GM12878 (cell line): ENCODE measurements around the gene CALHM5.

- RAMPAGE, long total RNA, result start-site peak on the minus strand at chr6:111793788-111793970, 566 and 719 reads in 2 replicates
- RRBS, 2 experiments, result 6 to 47% methylated on average over 3 of the region's 11 CpGs
CAGE:
- cytosol, long polyA minus RNA, result start-site peak on the minus strand at chr6:111793871-111793883, 161 reads
- cytosol, long polyA plus RNA, result start-site peak on the minus strand at chr6:111793748-111793945, 1,734 and 1,473 reads in 2 replicates
- long polyA plus RNA, result start-site peak on the minus strand at chr6:111793752-111793954, 1,561 and 1,698 reads in 2 replicates
- nucleolus, long total RNA, result no peak
- nucleus, long polyA plus RNA, result start-site peak on the minus strand at chr6:111793752-111793949, 2,010 and 2,155 reads in 2 replicates
- nucleus, long total RNA, result no peak
Measured at GRCh38 chr6:111793669-111794302, 79.5 kb downstream of the FYN start.

- RAMPAGE, long total RNA, result no peak
- RRBS, 2 experiments, result no CpG with 5 or more reads among the region's 3 CpGs
CAGE:
- cytosol, long polyA minus RNA, result no peak
- cytosol, long polyA plus RNA, result no peak
- long polyA plus RNA, result no peak
- nucleolus, long total RNA, result no peak
- nucleus, long polyA plus RNA, result no peak
- nucleus, long total RNA, result no peak
Measured at GRCh38 chr6:111794841-111795285, 78.4 kb downstream of the FYN start.

DNA sequence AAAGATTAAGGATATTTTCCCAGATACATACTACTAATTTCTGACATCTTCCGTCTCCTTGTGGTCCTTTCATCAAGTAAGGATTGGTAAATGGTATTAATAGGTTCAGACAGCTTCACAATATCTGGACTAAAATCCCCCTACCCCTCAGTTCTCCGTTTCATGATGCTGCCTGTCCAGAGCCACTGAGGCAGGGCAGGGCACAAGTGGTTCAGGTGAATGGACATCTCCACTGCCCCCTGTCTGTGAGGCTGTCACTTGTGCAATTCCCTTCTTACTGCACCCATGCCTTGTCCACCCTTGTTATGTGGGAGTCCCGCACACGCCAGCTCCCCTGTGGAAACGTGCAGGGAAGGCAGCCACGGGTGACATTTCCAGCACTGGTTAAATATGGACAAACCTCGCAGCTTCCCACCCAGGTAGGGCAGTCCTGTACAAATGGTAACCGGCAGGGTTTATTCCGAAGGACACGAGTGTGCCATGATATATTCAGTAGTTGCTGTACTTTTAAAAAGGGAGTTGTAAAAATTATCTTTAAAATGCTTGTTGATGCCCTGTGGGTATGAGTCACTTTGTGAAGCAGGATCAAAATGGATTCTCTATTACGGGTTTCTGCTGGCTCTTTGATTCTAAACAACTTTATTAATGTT lies 73.6 kb downstream of the FYN start:
- RAMPAGE, long total RNA, result no peak
- RRBS, 2 experiments, result no CpG with 5 or more reads among the region's 11 CpGs
CAGE:
- cytosol, long polyA minus RNA, result no peak
- cytosol, long polyA plus RNA, result no peak
- long polyA plus RNA, result no peak
- nucleolus, long total RNA, result no peak
- nucleus, long polyA plus RNA, result no peak
- nucleus, long total RNA, result no peak

- RAMPAGE, long total RNA, result no peak
- RRBS, 2 experiments, result no CpG with 5 or more reads among the region's 8 CpGs
CAGE:
- cytosol, long polyA minus RNA, result no peak
- cytosol, long polyA plus RNA, result no peak
- long polyA plus RNA, result no peak
- nucleolus, long total RNA, result no peak
- nucleus, long polyA plus RNA, result no peak
- nucleus, long total RNA, result no peak
Measured at GRCh38 chr6:111867480-111868478, 5.5 kb downstream of the FYN start.

- RAMPAGE, long total RNA, result no peak
- RRBS, 2 experiments, result no CpG with 5 or more reads among the region's 18 CpGs
CAGE:
- cytosol, long polyA minus RNA, result no peak
- cytosol, long polyA plus RNA, result no peak
- long polyA plus RNA, result no peak
- nucleolus, long total RNA, result no peak
- nucleus, long polyA plus RNA, result no peak
- nucleus, long total RNA, result no peak
Measured at GRCh38 chr6:111908732-111909655, 35.7 kb upstream of the FYN start.

DNA sequence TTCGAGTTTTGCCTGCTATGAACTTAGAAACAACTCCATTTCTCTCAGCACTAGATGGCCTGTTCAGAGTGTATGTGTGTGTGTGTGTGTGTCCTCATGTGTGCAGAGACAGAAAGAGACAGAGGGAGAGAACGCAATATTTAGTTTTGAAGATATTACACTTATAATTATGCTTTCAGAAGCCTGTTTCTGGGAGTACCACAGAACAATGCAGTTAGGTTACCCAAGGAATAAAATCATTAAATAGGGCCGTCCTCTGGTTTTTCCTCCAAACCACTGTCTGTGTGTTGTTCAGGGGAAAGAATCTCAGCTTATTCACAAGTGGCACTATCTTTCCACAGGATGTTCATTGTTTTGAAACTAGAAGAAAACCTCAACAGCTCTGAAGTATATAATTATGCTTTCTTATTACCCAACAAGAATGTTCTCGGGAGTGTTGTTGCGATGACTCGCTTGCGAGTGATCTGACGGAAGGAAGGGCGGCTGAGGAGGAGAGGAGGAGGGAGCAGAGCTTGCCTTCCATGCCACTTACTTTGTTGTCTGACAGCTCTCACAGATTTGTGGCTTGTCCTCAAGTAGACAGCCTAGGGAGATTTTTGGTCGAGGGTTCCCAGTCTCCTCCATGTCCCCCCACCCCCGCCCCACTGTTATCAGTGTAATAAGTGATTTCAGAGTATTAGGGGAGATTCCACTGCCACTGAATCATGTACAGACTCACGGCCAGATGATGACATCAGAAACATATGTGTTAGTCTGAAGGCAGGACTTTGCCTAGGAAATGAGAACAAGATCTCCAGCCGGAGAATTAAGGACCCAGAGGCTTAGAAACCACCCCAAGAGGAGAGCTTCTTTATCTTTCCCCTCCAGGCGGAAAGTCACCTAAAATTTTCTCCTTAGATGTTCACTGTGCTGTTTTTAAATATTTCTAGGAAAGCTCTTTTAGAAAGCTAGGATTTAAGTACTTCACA lies 80.7 kb upstream of the CCN6 start:
- RAMPAGE, long total RNA, result no peak
- RRBS, 2 experiments, result no CpG with 5 or more reads among the region's 14 CpGs
CAGE:
- cytosol, long polyA minus RNA, result no peak
- cytosol, long polyA plus RNA, result no peak
- long polyA plus RNA, result no peak
- nucleolus, long total RNA, result no peak
- nucleus, long polyA plus RNA, result no peak
- nucleus, long total RNA, result no peak

DNA sequence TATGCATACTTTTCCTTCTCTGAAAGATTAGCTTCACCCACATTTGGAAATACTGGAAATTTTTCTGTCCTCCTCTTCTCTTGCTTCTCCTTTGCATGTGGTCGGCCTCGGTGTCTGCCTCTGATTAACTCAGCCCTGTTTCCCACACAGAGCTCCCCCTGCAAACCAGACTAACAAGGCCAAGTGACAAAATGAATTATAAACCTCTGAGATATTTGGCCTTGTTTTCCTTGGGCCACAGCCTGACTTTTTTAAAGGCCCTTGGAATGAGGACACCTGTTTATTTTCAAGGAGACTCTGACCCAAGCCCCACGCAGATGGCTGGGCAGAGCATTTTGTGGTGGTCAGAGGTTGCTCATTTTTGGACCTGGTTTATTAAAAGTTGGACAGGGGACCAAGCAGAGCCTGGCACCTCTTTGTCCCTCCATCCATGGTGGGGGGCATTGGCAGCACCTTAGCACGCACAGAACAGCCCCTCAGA lies 9.0 kb upstream of the CCN6 start:
- RAMPAGE, long total RNA, result no peak
- RRBS, 2 experiments, result no CpG with 5 or more reads among the region's 4 CpGs
CAGE:
- cytosol, long polyA minus RNA, result no peak
- cytosol, long polyA plus RNA, result no peak
- long polyA plus RNA, result no peak
- nucleolus, long total RNA, result no peak
- nucleus, long polyA plus RNA, result no peak
- nucleus, long total RNA, result no peak

- RAMPAGE, long total RNA, result no peak
- RRBS, 2 experiments, result no CpG with 5 or more reads among the region's 8 CpGs
CAGE:
- cytosol, long polyA minus RNA, result no peak
- cytosol, long polyA plus RNA, result no peak
- long polyA plus RNA, result no peak
- nucleolus, long total RNA, result no peak
- nucleus, long polyA plus RNA, result no peak
- nucleus, long total RNA, result no peak
Measured at GRCh38 chr6:112202932-112203394, 51.4 kb downstream of the LAMA4 start.

GRCh38 chr6:112250968-112252103 lies 3.0 kb downstream of the LAMA4 start:
- RAMPAGE, long total RNA, result no peak
- RRBS, 2 experiments, result no CpG with 5 or more reads among the region's 8 CpGs
CAGE:
- cytosol, long polyA minus RNA, result no peak
- cytosol, long polyA plus RNA, result no peak
- long polyA plus RNA, result no peak
- nucleolus, long total RNA, result no peak
- nucleus, long polyA plus RNA, result no peak
- nucleus, long total RNA, result no peak

DNA sequence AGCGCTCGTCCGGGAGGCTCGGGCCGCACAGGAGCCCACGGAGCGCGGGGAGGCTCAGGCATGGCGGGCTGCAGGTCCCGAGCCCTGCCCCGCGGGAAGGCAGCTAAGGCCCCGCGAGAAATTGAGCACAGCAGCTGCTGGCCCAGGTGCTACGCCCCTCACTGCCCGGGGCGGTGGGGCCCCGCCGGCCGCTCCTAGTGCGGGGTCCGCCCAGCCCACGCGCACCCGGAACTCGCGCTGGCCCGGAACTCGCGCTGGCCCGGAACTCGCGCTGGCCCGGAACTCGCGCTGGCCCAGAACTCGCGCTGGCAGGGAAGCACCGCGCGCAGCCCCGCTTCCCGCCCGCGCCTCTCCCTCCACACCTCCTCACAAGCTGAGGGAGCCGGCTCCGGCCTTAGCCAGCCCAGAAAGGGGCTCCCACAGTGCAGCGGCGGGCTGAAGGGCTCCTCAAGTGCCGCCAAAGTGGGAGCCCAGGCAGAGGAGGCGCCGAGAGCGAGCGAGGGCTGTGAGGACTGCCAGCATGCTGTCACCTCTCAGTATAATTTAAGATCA lies 342.4 kb downstream of the RFPL4B start:
- RAMPAGE, long total RNA, result no peak
- RRBS, 2 experiments, result no CpG with 5 or more reads among the region's 54 CpGs
CAGE:
- cytosol, long polyA minus RNA, result no peak
- cytosol, long polyA plus RNA, result no peak
- long polyA plus RNA, result no peak
- nucleolus, long total RNA, result no peak
- nucleus, long polyA plus RNA, result no peak
- nucleus, long total RNA, result no peak

- RAMPAGE, long total RNA, result no peak
- RRBS, 2 experiments, result 23 to 53% methylated on average over 1 of the region's 22 CpGs
CAGE:
- cytosol, long polyA minus RNA, result no peak
- cytosol, long polyA plus RNA, result no peak
- long polyA plus RNA, result no peak
- nucleolus, long total RNA, result no peak
- nucleus, long polyA plus RNA, result no peak
- nucleus, long total RNA, result no peak
Measured at GRCh38 chr6:112879754-112880453, 532.8 kb downstream of the RFPL4B start.

- RAMPAGE, long total RNA, result no peak
- RRBS, 2 experiments, result no CpG with 5 or more reads among the region's 24 CpGs
CAGE:
- cytosol, long polyA minus RNA, result no peak
- cytosol, long polyA plus RNA, result no peak
- long polyA plus RNA, result no peak
- nucleolus, long total RNA, result no peak
- nucleus, long polyA plus RNA, result no peak
- nucleus, long total RNA, result no peak
Measured at GRCh38 chr6:113221743-113222310, 635.3 kb upstream of the MARCKS start.

DNA sequence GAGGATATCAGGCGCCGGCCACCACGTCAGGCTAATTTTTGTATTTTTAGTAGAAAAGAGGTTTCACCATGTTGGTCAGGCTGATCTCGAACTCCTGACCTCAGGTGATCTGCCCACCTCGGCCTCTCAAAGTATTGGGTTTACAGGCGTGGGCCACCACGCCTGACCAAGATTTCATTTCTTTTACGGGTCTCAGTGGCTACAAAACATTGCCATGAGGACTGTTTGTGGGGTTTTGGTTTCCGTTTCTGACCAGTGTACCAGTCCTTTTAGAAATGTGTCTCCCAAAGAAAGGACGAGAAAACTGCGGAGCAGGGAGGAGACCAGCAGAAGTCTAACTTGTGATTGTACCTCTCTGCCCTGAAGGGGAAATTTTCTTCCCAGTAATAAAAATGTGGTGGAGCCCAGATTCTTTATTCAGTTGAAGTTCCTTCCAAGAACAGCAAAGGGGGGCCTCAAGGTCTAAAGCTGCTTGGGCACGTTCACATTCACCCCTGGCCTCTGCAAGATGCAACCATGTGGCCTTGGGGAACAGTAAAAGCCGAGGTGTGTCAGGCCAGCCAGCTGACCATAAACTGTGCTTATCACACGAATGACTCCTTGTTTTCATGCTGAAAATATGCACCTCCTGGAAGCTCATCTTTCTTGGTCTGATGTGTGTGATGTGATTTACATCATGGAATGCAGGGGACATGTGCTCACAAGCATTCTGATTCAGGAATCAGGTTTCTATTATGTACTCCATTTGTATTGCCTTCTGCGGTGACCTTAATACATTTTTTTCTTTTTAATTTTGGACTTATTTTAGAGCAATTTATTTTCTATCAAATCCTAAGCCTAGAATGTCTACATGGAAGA lies 211.7 kb upstream of the MARCKS start:
- RAMPAGE, long total RNA, result no peak
- RRBS, 2 experiments, result no CpG with 5 or more reads among the region's 15 CpGs
CAGE:
- cytosol, long polyA minus RNA, result no peak
- cytosol, long polyA plus RNA, result no peak
- long polyA plus RNA, result no peak
- nucleolus, long total RNA, result no peak
- nucleus, long polyA plus RNA, result no peak
- nucleus, long total RNA, result no peak

DNA sequence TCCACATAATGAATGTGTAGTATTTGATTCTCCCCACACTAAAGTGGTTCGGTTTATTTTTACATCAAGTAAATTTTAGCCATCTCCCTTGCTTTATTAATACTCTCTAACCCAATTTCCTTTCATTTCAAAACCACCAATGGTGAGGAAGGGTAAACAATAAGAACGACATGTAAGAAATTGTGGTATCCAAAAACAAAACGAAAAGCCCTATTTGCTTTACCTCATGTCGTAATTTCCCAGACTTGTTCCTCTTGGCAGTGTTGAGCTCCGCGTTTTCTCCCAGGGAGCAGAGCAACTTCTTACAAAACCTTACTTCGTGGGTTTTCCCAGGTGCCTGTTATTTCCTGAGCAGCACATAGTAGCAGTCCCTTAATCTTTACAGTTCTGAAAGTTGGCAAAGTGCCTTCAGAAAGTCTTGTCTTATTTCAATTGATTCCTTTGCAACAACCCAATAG lies 207.9 kb upstream of the MARCKS start:
- RAMPAGE, long total RNA, result start-site peak on the minus strand centred at position 337 of the sequence, 125 bp wide, 21 and 23 reads in 2 replicates
- RRBS, 2 experiments, result no CpG with 5 or more reads among the region's 7 CpGs
CAGE:
- cytosol, long polyA minus RNA, result start-site peak on the minus strand centred at position 353 of the sequence, 58 bp wide, 69 reads
- cytosol, long polyA plus RNA, result start-site peak on the minus strand centred at position 335 of the sequence, 113 bp wide, 387 and 148 reads in 2 replicates
- long polyA plus RNA, result start-site peak on the minus strand centred at position 333 of the sequence, 118 bp wide, 423 and 335 reads in 2 replicates
- nucleolus, long total RNA, result no peak
- nucleus, long polyA plus RNA, result start-site peak on the minus strand centred at position 337 of the sequence, 126 bp wide, 558 and 567 reads in 2 replicates
- nucleus, long total RNA, result no peak

- RAMPAGE, long total RNA, result no peak
- RRBS, 2 experiments, result no CpG with 5 or more reads among the region's 1 CpG
CAGE:
- cytosol, long polyA minus RNA, result no peak
- cytosol, long polyA plus RNA, result no peak
- long polyA plus RNA, result no peak
- nucleolus, long total RNA, result no peak
- nucleus, long polyA plus RNA, result no peak
- nucleus, long total RNA, result no peak
Measured at GRCh38 chr6:114228757-114228956, 114.2 kb downstream of the HS3ST5 start.

DNA sequence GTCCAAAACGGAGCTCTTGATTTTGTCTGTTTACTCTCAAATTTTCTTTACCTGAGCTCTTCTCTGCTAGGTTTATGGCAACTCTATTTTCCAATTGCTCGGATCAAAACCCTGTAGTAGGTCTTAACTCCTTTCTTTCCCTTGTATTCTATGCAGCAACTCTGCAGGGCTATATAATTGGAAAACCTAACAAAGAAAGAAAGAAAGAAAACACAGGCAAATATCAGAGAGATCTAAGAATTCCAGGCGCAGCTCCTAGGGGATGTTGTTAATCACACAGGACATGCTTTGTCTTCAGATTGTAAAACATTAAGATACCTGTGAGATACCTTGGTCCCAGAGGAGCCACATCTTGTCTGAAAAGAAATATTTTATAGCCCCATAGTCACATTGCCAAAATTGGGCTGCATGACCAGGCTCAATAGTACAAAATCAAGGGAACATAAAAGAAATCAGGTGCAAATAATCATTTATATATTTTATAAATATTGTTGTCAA lies 747.8 kb upstream of the HS3ST5 start:
- RAMPAGE, long total RNA, result no peak
- RRBS, 2 experiments, result no CpG with 5 or more reads among the region's 3 CpGs
CAGE:
- cytosol, long polyA minus RNA, result no peak
- cytosol, long polyA plus RNA, result no peak
- long polyA plus RNA, result no peak
- nucleolus, long total RNA, result no peak
- nucleus, long polyA plus RNA, result no peak
- nucleus, long total RNA, result no peak

DNA sequence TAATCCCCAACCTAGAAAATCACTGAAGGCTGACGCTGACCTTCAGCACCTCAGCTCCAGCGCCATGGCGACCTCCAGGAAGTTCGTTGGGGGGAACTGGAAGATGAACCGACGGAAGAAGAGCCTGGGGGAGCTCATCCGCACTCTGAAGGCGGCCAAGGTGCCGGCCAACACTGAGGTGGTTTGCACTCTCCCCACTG lies 22.1 kb downstream of the FRK start:
- RAMPAGE, long total RNA, result no peak
- RRBS, 2 experiments, result no CpG with 5 or more reads among the region's 9 CpGs
CAGE:
- cytosol, long polyA minus RNA, result no peak
- cytosol, long polyA plus RNA, result no peak
- long polyA plus RNA, result no peak
- nucleolus, long total RNA, result no peak
- nucleus, long polyA plus RNA, result no peak
- nucleus, long total RNA, result no peak

DNA sequence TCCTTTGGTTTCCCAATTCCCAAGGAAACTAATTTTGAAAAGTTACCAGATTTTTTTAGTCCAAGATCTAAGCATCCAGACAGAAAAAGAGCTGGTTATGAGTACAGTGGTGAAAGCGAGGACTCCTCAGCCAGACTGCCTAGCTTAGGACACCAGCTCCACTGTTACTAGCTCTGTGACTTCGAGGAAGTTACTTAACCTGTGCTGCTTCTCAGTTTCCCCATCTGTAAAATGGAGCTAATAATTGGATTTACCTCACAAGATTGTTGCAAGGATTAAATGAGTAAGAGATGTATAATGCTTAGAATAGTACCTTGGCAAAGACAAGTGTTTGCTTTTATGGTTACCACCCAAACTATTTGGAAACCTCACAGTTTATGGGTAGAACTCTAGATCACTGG lies 1.1 kb downstream of the NT5DC1 start:
- RAMPAGE, long total RNA, result no peak
- RRBS, 2 experiments, result no CpG with 5 or more reads among the region's 2 CpGs
CAGE:
- cytosol, long polyA minus RNA, result no peak
- cytosol, long polyA plus RNA, result no peak
- long polyA plus RNA, result no peak
- nucleolus, long total RNA, result no peak
- nucleus, long polyA plus RNA, result no peak
- nucleus, long total RNA, result no peak

- RAMPAGE, long total RNA, result no peak
- RRBS, 2 experiments, result 2 to 3% methylated on average over 15 of the region's 85 CpGs
CAGE:
- cytosol, long polyA minus RNA, result start-site peak on the plus strand at chr6:116461870-116461875, 9 reads; start-site peak on the plus strand at chr6:116462118-116462124, 13 reads
- cytosol, long polyA plus RNA, result no peak
- long polyA plus RNA, result no peak
- nucleolus, long total RNA, result no peak
- nucleus, long polyA plus RNA, result no peak
- nucleus, long total RNA, result no peak
Measured at GRCh38 chr6:116461434-116462583, 634 bp downstream of the CALHM6 start.

DNA sequence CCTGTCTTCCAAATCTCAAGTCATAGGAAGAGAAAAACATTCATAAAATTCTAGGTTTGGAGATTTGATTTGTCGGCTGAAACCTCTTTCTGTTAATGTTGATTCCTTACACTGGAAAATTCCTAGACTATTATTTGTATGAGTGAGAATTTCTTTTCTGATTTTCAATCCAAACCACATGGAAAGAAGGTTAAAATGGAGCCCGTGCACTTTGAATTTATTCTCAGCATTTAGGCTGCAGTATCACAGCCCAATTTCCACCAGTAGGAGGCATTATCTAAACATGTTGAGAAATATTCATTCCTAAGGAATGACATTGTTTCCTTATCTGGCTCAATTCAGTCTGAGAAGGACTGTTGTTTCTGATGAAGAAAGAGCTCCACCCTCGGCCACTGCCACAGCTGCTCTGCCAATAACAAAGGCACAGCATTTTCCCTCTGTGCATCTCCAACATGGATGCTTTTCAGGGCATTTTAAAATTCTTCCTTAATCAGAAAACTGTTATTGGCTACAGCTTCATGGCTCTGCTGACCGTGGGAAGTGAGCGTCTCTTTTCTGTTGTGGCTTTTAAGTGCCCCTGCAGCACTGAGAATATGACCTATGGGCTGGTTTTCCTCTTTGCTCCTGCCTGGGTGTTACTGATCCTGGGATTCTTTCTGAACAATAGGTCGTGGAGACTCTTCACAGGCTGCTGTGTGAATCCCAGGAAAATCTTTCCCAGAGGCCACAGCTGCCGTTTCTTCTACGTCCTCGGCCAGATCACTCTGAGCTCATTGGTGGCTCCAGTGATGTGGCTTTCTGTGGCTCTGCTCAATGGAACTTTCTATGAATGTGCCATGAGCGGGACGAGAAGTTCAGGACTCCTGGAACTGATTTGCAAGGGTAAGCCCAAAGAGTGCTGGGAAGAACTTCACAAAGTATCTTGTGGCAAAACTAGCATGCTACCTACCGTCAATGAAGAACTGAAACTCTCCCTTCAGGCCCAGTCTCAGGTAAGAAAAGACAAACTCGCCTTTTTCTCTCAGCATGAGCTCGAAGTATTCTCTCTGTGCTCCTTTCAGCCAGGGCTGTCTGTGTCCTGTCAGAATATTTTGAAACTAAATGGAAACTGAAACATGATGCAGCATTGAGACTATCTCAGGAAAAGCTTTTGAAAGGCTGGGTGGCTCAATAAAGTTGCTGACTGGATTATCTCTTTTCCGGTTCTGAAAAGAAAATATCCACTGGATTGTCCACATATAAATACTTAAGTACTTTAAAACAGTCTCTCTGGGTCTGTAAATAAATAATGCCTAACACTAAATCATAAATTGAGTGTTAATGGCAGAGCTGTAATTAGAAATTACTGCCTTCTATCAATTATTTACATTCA lies at the start of gene CALHM5:
Gene CALHM5 (plus strand): TSS at position 395 of the 1,372 bp plus-strand sequence.
- RAMPAGE, long total RNA, result no peak
- RRBS, 2 experiments, result no CpG with 5 or more reads among the region's 15 CpGs
CAGE:
- cytosol, long polyA minus RNA, result no peak
- cytosol, long polyA plus RNA, result no peak
- long polyA plus RNA, result no peak
- nucleolus, long total RNA, result no peak
- nucleus, long polyA plus RNA, result no peak
- nucleus, long total RNA, result no peak